Cerebral cortex (tissue), 2 donors: ENCODE data around the genes HDAC11 and C3orf20.

- PRO-cap, 2 experiments = peak in 1 of 2 experiments; most common minus-strand start chr3:13080741 (in 1)
Observed at GRCh38 chr3:13080536-13080820, 7.2 kb upstream of the IQSEC1 start.

GRCh38 chr3:13475999-13476545, 4.0 kb upstream of the HDAC11 start:
- PRO-cap, 2 experiments = no peak in any of the 2 experiments

DNA sequence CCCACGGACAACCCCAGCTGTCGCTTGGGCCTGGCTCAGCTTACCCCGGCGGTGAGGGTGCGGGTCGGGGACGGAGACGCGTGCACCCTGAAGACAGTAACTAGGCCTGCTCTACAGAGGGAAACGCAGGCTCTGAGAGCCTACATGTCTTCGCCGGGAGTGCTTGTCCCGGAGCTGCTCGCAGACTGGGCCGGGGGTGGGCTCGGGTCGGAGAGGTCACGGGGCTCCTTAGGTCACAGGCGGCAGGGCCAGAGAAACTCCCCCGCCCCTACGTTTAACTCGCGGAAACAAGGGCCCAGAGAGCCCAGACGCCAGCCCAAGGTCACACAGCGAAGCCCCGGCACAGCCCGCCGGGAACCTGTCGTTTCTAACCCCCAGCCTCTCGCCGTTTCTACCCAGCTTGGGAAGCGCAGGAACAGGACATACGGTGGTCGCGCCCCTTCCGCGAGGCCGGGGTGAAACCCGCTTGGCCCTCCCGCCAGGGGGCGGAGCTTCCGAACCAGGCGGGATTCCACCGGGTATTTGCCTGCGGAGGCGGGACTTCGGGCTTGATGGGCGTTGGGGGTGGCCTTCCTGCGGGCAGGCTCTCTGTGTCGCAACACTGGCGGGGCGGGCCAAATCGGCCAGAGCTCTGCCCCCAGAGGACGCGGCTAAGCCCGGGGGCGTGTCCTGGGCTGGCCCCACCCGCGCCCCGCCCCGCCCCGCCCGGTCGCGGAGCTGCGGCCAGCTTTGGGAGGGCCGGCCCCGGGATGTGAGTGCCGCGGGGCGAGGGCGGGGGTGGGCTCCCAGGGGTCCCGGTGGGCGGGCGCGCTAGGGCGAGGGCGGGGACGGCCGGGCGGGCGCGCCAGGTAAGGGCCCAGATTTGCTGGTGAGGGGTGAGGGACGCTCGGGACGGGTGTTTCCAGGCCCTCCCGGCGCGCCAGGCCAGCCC, at the start of gene HDAC11:
Gene HDAC11 (plus strand): TSS at position 708 of the 931 bp plus-strand sequence.
- PRO-cap, 2 experiments = peak in 1 of 2 experiments; most common plus-strand start position 38 of the sequence (in 1); most common minus-strand start position 187 of the sequence (in 1)

DNA sequence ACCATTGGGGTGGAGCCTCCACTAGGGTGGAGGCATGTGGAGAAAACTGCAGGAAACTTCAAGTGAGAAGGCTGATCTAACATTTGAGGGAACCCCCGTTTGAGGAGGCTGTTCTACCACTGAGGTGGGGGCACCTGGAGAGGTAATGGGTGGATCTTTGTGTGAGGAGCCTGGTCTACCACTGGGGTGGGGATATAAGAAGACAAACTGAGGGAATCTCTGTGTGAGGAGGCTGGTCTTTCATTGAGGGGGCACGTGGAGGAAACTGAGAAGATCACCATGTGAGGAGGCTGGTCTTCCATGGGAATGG, 163.4 kb downstream of the FBLN2 start:
- PRO-cap, 2 experiments = no peak in any of the 2 experiments

- PRO-cap, 2 experiments = peak in 1 of 2 experiments; most common plus-strand start chr3:13826976 (in 1)
Observed at GRCh38 chr3:13826719-13827176, 53.1 kb downstream of the WNT7A start.

- PRO-cap, 2 experiments = no peak in any of the 2 experiments
Observed at GRCh38 chr3:13932661-13933366, 52.9 kb upstream of the WNT7A start.

- PRO-cap, 2 experiments = no peak in any of the 2 experiments
Observed at GRCh38 chr3:14123141-14123673, 1.5 kb downstream of the CHCHD4 start.

DNA sequence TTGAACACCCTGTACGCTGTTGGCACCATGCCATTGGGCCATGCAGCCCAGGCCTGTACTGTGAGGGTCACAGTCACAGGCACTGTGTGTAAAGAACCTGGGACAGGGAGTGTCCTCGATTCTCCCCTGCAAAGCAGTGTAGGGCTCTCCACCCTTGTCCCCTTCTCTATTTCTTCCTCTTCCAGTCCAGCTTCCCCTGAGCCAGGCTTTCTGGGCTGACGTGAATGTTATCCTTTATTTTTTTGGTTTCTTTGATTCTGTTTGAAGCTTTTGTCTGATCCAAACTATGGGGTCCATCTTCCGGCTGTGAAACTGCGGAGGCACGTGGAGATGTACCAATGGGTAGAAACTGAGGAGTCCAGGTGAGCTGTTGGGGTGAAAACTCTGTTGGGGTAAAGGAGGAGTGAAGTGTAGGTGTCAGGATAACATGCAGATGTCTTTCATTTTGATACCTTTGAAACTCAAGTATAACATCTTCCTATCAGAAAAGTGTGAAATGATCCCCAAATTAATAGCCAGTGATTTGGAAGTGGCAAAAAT, 6.5 kb downstream of the TMEM43 start:
- PRO-cap, 2 experiments = no peak in any of the 2 experiments

GRCh38 chr3:14235804-14236487, 57.3 kb downstream of the LSM3 start:
- PRO-cap, 2 experiments = no peak in any of the 2 experiments

GRCh38 chr3:14301513-14302020, 100.8 kb upstream of the SLC6A6 start:
- PRO-cap, 2 experiments = no peak in any of the 2 experiments

DNA sequence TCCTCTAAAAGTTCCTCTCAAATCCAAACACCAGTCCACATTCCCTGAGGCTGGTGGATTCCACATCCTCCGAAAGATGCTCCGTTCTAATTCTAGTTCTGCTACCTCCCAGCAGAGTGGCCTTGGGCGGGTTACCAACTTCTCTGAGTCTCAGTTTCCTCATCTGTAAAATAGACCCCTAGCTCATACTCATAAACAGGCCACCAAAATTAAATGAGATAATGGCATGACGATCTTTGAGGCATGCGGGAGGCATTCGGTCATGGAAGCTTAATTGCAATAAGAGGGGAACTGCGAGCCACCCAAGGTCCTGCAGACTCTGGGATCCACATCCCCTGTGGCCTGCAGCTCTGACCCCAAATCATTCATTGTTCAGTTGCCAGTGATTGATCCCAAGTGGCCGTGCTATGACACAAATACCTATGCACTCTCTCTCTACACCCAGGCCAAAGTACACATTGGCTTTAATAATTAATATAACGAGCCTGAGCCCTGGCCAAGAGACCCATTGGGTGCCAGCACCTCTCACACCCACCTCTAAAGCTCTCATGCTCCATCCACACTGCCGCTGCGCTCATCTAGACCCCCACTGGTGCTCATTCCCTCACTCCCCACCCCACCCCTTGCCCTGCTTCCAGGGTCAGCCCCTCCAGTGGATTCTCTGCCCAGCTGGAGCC, 37.9 kb upstream of the SLC6A6 start:
- PRO-cap, 2 experiments = no peak in any of the 2 experiments

- PRO-cap, 2 experiments = no peak in any of the 2 experiments
Observed at GRCh38 chr3:14389078-14389784, 13.2 kb upstream of the SLC6A6 start.

DNA sequence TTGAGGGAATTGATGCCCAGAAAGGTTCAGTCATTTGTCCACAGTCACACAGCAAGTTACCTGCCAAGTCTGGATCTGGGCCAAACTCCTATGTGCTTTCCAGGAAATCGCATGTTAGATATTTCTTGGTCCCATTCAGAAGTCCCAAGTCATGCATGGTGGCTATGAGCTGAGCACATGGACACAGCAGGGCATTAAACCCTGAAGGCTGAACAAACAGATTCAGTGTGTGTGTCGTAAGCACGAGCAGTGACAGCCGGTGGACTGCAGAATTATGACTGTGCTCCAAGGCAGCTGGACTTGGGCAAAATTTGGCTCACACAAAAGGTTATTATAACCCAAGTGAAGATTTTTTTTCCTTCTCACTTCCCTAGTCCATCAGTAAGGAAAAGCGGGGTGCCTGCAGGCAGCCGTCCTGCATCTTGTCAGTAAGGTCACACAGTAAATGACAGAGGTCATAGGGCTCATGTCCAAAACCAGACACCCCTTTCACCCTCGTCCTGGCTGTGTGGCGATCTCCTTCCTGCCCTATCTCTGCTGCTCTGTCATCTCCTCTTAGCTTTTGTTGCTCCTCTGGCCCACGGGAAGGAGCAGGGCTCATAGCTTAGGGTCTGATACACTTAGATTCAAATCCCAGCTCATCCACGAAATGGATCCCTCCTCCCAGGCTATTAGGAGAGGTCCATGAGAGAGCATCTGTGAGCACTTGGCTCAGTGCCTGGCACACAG, 11.2 kb upstream of the SLC6A6 start:
- PRO-cap, 2 experiments = no peak in any of the 2 experiments

- PRO-cap, 2 experiments = no peak in any of the 2 experiments
Observed at GRCh38 chr3:14453955-14454297, 51.5 kb downstream of the SLC6A6 start.

DNA sequence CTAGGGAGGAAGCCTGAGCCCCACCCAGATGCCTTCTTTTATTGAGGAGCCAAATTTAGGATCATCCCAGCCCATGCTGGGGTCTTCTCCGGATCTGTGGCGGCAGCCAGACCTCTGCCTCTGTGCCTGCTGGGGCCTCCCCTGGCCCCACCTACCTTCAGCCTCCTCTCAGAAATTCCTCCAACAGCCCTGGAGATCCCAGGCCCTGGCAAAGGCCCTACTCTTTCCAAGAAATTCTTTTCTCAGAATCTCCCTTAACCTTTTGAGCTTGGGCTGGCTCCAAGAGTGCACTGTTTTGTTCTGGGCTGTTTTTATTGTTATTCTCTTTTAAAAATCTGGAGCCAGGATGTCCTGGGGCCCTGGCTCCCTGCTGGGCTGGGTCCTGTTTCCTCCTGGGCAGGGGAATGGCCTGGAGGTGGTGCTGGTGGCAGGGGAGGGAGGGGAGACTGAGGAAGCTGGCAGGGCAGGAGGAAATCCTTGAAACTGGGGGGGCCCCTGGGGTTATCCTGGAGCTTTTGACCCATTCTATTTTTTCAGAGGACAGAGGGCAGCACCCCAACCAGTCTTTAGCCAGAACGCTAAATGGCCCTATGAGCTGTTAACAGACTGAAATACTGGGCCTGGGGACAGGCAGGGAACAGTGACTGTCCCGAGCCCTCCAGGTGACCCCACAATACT, 57.7 kb downstream of the GRIP2 start:
- PRO-cap, 2 experiments = no peak in any of the 2 experiments

DNA sequence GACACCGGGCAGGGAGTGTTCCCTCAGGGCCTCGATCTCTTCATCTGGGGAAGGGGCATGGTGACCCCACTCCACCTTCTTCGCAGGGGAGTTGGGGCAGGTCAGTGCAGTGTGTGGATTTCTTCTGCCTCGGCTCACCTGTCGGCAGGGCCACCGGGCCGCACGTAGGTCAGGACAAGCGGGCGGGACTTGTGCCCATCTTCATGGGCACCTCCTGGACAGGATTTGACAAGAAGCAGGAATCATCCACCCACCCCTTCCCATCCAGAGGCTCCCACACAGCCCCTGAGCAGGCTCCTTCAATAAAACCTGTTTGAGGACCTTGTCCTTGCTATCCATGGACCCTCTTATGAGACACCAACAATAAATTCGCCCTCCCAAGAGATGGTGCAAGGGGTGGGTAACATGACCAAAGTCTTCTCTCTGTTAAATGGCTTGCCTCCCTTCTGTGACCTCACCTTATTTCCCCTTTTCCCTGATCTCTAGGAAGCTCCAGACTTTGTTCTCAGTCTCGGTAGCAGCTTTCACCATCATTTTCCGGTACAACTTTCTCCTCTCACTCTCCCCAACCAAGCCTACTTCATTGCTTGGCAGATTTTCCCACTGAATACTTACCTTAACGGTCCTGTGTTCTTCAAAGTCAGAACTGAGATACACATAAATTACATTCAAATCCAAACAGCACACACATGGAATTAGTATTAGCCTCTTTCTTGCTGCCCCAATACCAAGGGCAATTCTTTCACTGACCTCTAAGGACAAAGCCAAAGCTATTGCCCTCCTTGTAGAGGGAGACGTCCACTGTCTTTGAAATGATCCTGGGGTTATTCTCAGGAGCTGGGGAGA, 17.1 kb downstream of the GRIP2 start:
- PRO-cap, 2 experiments = no peak in any of the 2 experiments

DNA sequence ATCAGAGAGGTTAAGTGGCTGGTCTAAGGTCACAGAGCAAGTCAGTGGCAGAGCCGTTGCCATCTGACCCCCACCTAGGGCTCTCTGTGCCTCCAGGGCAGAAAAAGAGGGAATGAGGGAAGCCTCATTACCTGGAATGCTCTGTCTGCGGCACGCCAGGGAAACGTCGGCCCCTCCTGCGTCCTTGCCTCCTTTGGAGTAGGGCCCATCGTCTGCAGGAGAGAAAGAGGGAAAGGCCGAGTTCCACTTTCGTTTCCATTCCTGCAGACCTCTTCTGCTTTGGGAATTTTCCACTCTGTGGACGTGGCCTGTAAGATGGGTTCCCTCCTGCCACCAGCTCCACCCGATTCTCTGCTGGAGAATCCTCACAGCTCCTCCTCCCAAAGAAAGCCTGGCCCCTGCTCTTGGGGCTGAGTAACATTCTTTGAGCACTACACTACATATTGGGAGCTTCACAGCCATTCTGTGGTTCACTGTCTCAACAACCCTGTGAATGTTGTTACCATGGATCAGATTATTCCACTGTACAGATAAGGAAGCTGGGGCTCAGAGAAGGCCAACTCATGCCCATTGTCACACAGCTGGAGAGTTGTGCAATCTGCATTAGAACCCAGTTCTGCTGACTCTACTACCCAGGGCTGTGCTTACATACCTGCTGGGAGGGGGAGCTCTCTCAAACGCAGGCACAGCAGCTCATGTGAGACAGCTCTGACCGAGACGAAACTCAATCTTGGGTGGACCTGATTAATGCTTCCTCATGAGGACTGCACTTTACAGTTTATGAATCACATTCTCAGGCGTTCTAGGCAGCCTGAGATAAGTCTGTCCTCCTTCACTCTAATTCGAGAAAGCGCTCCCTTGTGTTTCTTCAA, 14.2 kb downstream of the GRIP2 start:
- PRO-cap, 2 experiments = no peak in any of the 2 experiments

- PRO-cap, 2 experiments = no peak in any of the 2 experiments
Observed at GRCh38 chr3:14616925-14617326, 34.6 kb upstream of the CCDC174 start.

DNA sequence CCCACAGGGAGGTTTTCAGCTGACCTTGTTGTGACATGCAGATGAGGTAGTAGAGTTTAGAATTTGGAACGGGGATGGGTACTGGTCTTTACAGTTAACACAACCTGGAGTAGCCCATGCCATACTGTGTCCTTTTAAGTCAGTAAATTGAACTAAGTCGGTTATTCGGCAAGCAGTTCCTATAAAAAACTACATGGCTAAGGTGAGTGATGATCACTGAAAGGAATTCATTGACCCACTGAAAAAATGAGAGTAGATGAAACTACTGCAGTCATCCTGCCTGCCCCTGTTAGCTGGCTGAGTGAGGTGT, at the start of gene C3orf20:
Gene C3orf20 (plus strand): TSS at position 91 of the 310 bp plus-strand sequence.
- PRO-cap, 2 experiments = no peak in any of the 2 experiments

DNA sequence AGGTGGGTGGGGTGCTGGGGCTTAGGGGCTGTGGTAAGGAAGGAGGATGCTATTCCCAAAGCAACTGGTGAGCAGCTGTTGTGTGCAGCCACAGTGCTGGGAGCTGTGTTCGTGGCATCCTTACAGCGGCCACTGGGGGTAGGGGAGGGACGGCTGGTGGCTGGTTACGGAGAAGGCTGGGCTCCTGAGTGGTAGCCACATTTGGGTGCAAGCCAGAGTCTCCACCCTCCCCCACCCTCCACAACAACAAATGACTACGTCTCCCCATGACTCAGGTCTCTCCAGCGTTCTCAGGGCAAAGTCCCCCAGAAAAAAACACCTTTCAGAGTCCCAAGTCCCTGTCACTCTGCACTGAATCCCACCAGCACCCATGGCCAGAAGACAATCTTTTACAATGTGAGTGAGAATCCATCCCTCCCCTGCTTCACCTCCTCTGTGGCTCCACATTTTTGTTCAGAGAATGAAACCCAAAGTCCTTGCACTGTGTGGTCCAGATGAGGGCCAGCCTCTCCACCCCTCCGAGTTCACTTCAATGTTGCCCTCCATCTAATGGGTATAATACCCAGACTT, 15.0 kb upstream of the FGD5 start:
- PRO-cap, 2 experiments = no peak in any of the 2 experiments